ENCODE data around the genes FXYD7, GAPDHS, HAUS5, IGFLR1 and NPHS1.

DNA sequence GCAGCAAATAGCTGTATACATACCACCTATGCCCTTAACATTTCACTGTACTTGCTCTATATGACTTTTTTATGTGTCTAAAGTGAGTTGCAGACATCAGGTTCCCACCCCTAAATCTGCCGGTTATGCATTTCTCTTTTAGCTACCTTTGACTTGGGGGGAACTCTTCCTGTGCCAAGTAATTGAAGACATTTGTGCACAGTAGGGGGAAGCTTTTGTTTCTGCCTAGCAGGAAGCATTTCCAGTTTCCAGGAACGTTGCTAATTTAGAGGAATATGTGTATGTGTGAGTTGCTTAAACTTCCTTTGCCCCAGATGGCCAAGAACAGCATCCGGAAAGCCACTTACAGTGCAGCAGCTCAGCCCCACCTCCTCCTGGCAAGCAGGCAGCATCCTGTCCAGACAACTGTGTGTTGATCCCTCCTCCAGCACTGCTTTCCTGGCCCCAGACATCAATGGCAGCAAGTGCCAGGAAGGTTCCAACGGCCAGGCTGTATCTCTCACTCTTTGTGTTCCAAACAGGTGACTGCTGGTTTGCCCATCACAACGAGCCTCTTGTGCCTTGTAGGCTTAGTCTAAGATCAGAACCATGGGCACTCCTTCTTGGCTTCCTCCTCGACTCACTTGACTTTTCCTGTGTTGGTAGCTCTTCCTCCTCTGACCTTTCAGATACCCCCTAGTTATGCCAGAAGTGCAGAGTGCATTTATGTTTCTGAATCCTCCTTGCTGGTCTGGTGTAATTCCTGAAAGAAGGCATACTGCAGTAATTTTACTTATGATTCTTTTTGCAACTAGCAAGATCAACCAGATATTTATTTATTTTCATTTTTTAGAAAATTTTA lies 14.6 kb upstream of the GRAMD1A start:
- RRBS = no CpG with 5 or more reads among the region's 6 CpGs

DNA sequence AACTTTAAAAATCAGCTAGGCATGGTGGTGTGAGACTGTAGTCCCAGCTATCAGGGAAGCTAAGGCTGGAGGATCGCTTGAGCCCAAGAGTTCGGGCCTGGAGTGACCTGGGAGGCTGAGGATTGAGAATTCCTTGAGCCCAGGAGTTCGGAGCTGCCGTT lies 3.8 kb downstream of the GRAMD1A start:
- RRBS = no CpG with 5 or more reads among the region's 4 CpGs

DNA sequence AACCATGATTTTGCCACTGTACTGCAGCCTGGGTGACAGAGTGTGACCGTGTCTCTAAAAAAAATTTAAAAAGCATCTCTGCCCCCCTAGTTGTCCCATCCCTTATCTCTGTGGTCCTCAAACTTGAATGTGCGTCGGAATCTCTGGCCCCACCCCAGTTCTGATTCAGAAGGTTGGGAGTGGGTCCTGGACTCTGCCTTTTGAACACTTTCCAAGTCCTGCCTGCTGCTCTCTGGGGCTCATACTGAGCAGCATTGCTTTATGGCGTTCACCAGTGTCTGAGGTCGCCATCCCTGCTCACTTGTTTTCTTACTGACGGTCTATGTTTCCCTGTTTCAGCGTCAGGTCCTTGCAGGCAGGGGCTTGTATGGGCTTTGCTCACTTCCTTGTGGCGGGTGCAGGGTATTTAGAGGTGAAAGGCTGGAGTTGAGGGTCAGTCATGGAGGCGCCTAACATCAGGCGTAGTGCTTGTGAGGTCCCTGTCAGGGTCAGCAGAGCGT lies 4.2 kb downstream of the GRAMD1A start:
- RRBS = no CpG with 5 or more reads among the region's 11 CpGs

DNA sequence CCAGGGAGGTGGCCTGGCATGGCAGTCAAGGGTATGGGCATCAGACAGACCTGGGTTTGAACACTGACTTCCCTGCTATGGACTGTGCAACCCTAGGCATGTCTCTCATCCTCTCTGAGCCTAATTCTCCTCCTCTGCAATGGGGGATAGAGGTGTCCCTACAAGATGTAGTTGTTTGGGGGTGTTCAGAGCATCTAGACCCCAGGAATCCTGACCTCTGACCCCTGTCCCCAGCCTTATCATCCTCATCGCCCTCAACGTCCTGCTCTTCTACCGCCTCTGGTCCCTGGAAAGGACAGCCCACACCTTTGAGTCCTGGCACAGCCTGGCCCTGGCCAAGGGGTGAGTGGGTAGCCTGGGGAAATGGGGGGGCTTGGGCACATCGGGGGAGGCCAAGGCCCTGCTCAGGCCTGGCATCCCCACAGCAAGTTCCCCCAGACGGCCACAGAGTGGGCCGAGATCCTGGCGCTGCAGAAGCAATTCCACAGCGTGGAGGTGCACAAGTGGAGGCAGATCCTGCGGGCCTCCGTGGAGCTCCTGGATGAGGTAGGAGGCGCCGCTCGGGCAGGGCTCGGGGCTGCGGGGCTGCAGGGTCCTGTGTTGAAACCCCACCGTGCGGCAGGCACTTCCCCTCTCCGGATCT lies 7.1 kb upstream of the SCN1B start:
- RRBS = no CpG with 5 or more reads among the region's 18 CpGs

DNA sequence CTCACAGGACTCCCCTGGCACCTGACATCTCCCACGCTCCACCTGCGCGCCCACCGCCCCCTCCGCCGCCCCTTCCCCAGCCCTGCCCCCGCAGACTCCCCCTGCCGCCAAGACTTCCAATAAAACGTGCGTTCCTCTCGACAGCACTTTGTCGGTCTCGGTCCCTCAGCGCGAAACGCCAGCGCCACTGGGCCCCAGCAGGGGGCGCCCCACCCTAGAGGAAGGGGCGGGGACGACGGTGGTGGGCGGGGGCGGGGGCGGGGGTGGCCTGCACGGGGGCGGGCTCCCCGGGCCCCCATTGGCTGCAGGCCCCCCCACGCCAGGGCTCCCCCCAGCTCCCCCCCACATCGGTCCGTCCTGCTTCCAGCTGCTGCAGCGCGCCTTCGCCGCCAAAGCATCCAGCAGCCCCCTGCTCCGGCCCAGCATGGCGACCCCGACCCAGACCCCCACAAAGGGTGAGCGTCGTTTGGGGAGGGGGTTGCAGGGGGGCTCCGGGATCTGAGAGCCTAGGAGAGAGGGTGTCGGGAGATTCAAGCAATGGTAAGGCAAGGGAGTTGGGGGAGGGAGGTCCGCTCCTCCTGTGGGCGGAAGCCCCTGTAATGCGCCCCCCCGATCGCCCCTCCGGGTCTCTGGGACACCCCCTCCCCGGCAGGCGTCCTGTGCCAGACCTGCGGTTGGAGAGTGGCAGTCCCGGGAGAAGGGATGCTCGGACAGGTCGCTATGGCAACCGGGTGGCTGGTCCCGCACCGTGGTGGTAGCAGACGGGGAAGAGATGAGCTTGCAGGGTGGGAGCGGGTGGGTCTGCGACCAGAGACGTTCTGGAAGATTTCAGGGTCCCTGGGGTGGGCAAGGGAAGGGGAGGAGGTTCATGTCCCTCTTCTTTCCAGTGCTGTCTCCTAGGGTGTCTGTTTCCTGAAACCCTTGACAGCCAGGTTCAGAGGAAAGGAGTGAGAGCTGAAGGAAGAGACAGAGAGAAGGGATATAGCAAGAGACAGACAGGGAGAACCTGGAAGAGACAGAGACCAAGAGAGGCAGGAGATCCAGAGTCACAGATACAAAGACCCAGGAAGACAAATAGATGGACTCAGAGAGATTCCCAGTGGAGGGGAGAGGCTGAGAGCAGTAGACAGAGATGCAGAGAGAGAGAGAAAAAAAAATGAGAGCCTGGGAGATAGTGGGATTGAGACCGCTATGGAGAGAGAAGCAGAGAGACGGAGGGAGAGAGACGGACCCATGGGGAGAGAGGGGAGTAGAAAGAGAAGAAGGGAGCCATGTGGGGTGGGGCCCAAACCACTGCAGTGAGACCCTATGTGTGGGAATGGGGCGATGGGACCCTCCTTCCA lies at the start of gene FXYD7:
Gene FXYD7, plus strand, starts transcription at position 346 of the 1,343 bp plus-strand sequence.
- RRBS = 3% methylated on average over 10 of the region's 64 CpGs

- RRBS = no CpG with 5 or more reads among the region's 8 CpGs
Observed at GRCh38 chr19:35196782-35197367, 31.7 kb downstream of the FAM187B start.

- RRBS = no CpG with 5 or more reads among the region's 4 CpGs
Observed at GRCh38 chr19:35273122-35273323, 4.3 kb downstream of the USF2 start.

GRCh38 chr19:35281018-35281218 lies 1.4 kb upstream of the HAMP start:
- RRBS = no CpG with 5 or more reads among the region's 3 CpGs

DNA sequence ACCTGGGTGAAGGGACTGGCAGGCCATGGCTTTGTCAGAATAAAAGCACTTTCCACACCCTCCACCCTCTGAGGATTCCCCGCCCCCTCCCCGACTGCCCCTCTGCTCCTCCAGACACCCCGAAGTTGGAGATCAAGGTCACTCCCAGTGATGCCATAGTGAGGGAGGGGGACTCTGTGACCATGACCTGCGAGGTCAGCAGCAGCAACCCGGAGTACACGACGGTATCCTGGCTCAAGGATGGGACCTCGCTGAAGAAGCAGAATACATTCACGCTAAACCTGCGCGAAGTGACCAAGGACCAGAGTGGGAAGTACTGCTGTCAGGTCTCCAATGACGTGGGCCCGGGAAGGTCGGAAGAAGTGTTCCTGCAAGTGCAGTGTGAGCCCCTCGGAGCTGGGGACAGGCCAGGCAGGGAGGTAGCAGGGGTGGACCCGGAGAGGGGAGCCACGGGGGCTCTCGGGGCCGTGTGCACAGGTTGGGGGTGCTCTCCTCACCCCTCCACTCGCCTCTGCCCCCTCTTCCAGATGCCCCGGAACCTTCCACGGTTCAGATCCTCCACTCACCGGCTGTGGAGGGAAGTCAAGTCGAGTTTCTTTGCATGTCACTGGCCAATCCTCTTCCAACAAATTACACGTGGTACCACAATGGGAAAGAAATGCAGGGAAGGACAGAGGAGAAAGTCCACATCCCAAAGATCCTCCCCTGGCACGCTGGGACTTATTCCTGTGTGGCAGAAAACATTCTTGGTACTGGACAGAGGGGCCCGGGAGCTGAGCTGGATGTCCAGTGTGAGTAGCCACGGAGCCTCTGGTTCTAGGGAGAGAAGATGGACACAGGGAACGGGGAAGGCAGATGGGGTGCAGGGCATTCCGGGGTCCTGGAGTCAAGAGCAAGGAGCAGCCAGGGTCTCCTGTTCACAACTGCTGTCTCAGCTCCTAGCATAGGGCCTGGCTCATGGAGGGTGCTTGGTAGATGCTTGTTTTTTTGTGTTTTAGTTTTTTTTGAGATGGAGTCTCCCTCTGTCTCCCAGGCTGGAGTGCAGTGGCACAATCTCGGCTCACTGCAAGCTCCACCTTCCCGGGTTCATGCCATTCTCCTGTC lies 9.0 kb downstream of the CD22 start:
- RRBS = 67% methylated on average over 11 of the region's 32 CpGs

GRCh38 chr19:35493771-35494409 lies 3.6 kb upstream of the KRTDAP start:
- RRBS = no CpG with 5 or more reads among the region's 14 CpGs

- RRBS = no CpG with 5 or more reads among the region's 47 CpGs
Observed at GRCh38 chr19:35533264-35533963, at the start of gene GAPDHS. TSS of gene GAPDHS (plus strand) at chr19:35533456.

GRCh38 chr19:35543896-35544949 lies 1.2 kb upstream of the TMEM147 start:
- RRBS = 7% methylated on average over 2 of the region's 10 CpGs

GRCh38 chr19:35557239-35558318 lies 5.9 kb downstream of the ATP4A start:
- RRBS = no CpG with 5 or more reads among the region's 57 CpGs

DNA sequence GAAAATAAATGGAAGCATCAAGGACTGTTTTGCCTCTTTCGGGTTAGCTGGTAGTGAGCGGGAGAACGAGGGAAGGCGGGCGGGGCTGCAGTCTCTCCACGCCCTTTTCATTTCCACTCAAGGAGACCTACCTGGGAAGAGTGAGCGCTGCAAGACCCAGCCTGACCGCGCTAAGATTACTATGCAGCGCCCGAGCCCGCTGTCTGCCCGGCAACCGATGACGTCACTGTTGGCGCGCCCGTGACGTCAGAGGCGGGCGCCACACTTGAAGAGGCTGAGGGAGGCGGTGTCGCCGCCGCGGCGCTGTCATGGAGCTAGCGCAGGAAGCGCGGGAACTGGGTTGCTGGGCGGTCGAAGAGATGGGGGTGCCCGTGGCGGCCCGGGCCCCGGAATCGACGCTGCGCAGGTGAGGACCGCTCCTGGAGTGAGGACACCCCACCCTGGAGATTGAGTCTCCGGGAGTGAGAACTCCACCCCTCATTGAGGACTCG lies at the start of gene HAUS5:
Gene HAUS5, plus strand, starts transcription at position 249 of the 491 bp plus-strand sequence.
- RRBS = 2% methylated on average over 6 of the region's 42 CpGs

DNA sequence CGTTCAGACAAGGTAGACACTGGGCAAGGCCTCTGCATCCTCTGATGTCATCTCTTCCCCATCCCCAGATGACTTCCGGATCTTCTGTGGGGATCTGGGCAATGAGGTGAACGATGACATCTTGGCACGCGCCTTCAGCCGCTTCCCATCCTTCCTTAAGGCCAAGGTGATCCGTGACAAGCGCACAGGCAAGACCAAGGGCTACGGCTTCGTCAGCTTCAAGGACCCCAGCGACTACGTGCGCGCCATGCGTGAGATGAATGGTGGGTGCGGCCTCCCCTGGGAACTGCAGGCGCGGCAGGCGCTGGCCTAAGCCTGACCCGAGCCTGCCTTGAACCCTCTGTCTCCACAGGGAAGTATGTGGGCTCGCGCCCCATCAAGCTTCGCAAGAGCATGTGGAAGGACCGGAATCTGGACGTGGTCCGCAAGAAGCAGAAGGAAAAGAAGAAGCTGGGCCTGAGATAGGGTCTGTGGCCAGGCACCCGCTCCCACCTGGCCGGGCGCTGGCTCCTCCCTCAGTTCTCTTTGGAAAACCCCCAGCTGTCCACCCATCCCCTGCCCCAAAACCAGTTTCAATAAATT lies 4.4 kb upstream of the ETV2 start:
- RRBS = 90% methylated on average over 5 of the region's 29 CpGs

GRCh38 chr19:35728516-35729392 lies 11.0 kb downstream of the KMT2B start:
- RRBS = 56% methylated on average over 1 of the region's 28 CpGs

DNA sequence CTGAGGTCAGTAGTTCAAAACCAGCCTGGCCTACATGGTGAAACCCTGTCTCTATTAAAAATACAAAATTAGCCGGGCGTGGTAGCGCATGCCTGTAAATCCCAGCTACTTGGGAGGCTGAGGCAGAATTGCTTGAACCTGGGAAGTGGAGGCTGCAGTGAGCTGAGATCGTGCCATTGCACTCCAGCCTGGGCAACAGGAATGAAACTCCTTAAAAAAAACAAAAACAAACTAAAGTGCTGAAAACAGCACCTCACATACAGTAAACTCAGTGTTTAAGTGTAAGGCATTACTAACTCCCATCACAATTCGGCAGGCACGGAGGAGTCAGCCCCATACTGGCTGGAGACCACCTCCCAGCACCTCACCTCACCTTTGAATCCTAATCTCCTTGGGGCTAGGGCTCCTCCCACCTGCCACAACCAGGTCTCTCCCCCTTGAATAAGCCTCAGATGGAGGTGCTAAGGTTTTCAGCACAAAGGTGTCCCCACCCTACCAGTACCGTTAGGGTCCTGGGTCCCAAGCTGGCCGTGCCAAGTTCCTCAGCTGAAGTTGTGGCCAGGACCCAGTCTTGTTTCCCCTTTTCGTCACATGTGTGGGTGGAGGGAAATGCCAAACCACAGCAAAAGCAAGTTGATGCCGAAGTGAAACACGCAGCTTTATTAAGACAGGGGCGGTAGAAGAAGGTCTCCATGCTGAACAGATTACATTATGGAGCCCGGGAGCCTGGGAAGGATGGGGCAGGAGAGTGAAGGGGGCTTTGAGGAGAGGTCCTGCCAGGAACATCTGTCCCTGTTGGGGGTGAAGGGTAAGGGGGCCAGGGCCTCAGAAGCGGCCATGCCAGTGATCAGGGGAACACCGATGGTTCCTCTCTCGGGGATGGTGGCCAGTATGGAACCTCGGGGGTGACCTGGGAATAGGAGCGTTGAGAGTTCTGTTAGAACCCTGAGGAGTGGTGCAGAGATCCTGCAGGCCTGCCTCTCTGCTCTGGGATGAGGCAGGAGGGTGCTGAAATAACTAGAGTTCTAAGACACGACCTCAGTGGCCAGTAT lies at the start of gene IGFLR1:
Gene IGFLR1, minus strand, starts transcription at position 559 of the 1,052 bp plus-strand sequence.
- RRBS = no CpG with 5 or more reads among the region's 19 CpGs

GRCh38 chr19:35784274-35785526 lies 9.3 kb downstream of the ARHGAP33 start:
- RRBS = 67% methylated on average over 24 of the region's 66 CpGs

DNA sequence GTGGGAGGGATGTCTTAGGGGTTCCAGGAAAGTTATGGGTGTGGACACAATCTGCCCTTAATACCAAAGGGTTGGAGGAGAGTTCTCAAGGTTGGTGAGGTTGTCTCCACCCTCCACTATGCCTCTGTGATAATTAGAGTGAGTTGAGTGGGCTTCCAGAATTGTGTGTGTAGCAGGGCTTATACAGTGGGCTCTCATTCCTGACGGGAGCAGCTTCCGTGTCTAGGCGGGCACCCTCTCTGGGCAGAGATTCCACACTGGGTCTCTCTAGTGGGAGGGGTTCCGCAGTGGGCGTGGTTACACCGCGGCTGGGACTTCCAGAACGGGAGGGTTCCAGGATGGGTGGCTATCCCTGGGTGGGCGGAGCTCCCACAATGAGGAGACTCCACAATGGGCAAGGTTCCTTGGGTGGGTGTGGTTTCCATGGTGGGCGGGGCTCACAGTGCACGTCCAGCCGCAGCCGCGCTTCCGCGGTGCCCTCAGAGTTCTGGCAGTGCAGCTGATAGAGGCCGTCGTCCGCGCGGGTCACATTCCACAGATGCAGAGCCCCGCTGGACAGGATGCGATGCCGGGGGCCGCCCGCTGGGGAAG lies 8.5 kb downstream of the NPHS1 start:
- RRBS = 6% methylated on average over 3 of the region's 26 CpGs

DNA sequence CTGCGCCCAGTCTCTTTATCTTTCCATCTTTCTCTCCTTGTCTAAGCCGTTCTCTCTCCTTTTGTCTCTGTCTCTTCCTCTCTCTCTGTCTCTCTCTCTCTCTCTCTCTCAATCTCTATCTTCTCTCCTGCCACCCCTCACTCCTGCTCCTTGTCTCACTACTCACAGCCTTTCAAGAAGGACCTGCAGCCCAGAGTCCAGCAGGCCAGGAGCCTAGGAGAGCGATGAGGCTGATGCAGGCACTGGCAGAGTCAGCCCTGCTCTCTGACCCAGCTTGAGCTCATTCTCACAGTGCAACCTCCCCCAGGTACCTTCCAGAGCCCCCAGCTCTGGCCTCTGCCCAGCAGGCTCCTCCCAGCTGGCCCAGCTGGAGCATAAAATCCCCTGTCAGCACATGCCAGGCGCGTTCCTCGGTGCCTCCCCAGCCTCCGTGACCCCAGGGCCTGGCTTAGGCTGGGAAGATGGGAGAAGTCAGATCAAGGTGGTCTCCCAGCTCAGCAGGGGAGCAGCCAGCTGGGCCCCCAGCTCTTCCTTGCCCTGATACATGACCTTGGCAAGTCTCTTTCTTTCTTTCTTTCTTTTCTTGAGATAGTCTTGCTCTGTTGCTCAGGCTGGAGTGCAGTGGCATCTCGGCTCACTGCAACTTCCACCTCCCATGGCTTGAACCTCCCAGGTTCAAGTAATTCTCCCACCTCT lies at the start of gene NPHS1:
Gene NPHS1, minus strand, starts transcription at position 288 of the 696 bp plus-strand sequence.
- RRBS = no CpG with 5 or more reads among the region's 8 CpGs

Measured in AG04449 (cell line).